OVCAR3 (cell line): ENCODE data around the genes DMKN, GAPDHS, COX6B1 and TBCB.

GRCh38 chr19:35138419-35138724 is 252 bp upstream of the FXYD1 start:
- RRBS, result no CpG with 5 or more reads among the region's 7 CpGs

DNA sequence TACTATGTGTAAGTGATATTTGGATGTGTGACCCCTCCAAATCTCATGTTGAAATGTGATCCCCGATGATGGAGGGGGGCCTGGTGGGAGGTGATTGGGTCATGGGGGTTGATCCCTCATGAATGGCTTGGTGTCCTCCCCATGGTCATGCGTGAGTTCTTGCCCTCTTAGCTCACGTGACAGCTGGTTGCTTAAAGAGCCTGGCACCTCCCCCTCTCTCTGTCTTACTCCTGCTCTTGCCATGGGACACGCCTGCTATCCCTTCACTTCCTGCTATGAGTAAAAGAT is 21.2 kb downstream of the FXYD5 start:
- RRBS, result no CpG with 5 or more reads among the region's 4 CpGs

DNA sequence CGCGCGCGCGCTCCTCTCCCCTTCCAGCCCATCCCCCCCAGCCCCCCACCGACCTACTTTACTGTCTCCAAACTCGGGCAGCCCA is 687 bp upstream of the USF2 start:
- RRBS, result no CpG with 5 or more reads among the region's 7 CpGs

GRCh38 chr19:35269189-35270217 is 741 bp downstream of the USF2 start:
- RRBS, result 8% methylated on average over 4 of the region's 106 CpGs

DNA sequence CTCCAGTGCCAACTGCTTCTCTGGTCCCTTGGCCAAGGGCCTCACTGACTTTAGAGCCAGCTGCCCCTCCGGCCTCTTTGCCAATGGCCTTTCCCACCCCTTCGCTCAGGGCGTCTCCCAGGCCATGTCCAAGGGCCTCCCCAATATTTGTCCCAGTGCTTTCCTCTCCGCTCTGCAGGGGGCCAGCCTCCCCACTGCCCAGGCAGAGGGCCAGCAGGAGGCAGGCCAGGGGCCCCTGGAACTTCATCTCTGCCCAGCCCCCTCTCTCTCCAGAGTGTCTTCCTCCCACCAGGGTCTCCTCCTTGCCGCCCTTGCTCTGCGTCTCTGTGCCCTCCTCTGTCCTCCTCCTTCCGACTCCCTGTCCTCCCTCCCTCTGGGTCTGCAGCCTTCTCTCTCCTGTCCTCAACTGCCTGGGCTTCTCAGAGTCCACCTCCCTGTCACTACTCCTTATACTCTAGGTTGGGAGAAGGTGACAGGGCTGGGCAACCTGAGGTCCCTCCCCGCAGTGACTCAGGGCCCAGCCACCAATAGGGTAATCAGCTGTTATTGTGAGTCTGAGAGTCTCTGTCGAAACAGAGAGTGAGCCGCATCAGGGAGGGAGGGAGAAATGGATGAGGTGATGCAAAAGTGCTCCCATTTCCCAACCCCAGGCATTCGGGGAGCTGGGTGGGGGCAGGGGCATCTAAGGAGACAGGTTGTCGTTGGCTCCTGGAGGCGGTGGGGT is at the start of gene DMKN:
DMKN (minus strand) TSS at position 421 of the 724 bp plus-strand sequence.
- RRBS, result no CpG with 5 or more reads among the region's 13 CpGs

DNA sequence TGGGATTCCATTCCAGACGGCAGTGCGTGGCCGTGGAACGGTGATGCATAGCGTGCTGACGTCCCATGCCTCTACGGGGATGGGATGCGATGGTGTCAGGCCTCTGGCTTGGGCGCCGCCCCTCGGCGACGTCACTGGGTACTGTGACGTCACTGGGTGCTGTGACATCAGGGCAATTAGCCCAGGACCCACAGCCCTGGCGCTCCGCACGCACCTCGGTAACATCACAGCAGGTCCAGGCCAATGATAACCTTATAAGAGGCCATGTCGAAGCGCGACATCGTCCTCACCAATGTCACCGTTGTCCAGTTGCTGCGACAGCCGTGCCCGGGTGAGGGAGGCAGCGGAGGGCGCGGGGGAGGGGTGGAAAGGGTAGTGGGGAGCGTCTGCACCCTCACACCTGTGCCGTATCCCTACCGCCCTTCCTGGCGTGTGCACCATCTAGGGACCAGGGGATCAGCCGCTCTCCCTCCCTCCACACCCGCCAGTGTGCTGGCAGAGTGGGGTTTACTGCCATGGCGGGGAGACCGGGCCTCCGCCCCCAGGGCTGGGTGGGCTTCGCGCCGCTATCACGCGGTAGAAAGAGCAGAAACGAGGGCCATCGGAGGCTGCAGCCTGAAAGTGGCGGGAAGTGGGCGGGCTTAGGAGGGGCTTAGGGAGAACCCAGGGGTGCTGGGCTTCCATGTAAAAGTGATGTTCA is at the start of gene GAPDHS:
GAPDHS (plus strand) TSS at position 193 of the 700 bp plus-strand sequence.
- RRBS, result no CpG with 5 or more reads among the region's 47 CpGs

GRCh38 chr19:35644951-35645550 is 3.1 kb upstream of the COX6B1 start:
- RRBS, result no CpG with 5 or more reads among the region's 18 CpGs

GRCh38 chr19:35647955-35648613 is at the start of gene COX6B1:
Gene COX6B1 (plus strand): TSS chr19:35648323.
- RRBS, result 6% methylated on average over 8 of the region's 30 CpGs

DNA sequence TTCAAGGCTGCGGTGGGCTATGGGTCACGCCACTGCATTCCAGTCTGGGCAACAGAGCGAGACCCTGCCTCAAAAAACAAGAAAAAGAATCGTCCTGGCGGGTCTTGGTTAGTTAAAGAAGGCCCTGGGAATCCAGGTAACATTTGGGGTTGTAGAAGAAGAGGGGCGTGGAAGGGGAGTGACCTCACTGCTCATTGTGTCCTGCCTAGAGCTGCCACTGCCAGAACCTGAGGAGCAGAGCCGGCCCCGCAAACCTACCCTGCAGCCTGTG is 6.6 kb downstream of the KMT2B start:
- RRBS, result no CpG with 5 or more reads among the region's 8 CpGs

DNA sequence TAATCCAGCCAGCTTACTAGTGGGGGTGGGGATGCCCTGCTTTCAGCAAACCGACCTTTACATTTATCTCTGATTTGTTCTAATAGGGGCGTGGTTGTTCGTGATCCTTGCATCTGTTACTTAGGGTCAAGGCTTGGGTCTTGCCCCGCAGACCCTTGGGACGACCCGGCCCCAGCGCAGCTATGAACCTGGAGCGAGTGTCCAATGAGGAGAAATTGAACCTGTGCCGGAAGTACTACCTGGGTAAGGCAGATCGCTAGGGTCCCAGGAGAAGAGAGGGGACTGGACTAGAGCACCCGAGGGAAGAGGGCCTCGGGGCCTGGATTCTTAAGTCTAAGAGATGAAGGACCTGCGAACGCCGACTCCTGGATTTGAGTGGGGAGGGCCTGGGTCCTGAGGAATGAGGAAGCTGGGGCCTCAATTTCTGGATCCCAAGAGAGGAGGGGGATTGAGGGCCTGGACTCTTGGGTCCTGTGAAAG is 338 bp downstream of the PSENEN start:
- RRBS, result 11% methylated on average over 4 of the region's 15 CpGs

DNA sequence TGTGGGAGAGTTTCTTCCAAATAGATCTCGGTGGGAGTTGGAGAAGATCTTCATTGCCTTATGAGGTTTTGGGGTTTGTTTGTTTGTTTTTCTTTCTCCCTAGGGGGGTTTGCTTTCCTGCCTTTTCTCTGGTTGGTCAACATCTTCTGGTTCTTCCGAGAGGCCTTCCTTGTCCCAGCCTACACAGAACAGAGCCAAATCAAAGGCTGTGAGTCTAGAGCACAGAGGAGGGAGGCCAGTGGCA is 787 bp downstream of the PSENEN start:
- RRBS, result no CpG with 5 or more reads among the region's 2 CpGs

GRCh38 chr19:35881947-35882897 is 13.8 kb downstream of the APLP1 start:
- RRBS, result no CpG with 5 or more reads among the region's 9 CpGs

DNA sequence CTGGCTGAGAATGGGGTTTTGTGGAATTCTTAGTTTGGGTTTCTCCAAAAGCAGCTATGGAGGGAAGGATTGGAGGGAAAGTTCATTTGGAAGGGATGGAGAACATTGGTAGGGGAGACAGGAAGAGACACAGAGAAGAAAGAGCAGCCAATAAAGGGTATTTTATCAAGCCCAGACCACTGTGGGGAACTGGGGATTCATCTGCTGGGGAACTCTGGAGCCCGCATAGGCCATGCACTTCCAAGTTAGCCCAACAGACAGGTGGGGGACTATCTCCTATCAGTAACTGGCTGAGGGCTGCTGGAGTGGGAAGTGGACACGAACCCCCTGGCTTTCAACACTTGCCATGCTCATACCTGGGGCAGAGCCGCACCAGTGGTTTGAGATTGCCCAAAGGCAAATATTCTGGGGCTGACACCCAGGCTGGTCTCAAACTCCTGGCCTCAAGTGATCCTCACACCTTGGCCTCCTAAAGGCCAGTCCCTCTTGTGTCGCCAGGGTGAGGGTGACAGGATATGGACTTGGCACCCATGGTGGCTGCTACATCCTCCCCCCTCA is 15.3 kb upstream of the HCST start:
- RRBS, result no CpG with 5 or more reads among the region's 4 CpGs

DNA sequence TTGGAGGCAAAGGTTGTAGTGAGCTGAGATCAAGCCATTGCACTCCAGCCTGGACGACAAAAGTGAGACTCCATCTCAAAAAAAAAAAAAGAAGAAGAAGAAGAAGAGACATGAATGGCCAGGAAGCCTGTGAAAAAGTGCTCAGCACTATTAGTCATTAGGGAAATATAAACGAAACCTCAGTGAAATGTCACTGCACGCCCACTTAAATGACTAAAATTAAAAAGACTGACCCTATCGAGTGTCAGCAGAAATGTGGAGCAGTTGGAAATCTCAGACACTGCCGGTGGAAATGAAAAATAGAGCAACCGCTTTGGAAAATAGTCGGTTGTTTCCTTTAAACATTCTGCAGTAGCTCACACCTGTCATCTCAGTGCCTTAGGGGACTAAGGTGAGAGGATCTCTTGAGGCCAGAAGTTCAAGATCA is 5.5 kb upstream of the TYROBP start:
- RRBS, result no CpG with 5 or more reads among the region's 7 CpGs

- RRBS, result no CpG with 5 or more reads among the region's 2 CpGs
Measured at GRCh38 chr19:36031731-36032087, 964 bp downstream of the CLIP3 start.

DNA sequence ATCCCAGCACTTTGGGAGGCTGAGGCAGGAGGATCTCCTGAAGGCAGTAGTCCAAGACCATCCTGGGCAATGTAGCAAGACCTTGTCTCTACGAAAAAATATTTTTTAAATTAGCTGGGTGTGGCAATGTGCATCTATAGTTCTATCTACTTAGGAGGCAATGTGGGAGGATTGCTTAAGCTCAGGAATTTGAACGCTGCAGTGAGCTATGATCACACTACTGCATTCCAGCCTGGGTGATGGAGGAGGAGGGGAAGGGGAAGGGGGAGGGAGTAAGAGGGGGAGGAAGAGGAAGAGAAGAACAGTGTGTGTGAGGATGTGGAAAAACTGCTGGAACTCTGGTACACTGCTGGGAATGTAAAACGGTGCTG is 9.1 kb upstream of the CLIP3 start:
- RRBS, result no CpG with 5 or more reads among the region's 3 CpGs

DNA sequence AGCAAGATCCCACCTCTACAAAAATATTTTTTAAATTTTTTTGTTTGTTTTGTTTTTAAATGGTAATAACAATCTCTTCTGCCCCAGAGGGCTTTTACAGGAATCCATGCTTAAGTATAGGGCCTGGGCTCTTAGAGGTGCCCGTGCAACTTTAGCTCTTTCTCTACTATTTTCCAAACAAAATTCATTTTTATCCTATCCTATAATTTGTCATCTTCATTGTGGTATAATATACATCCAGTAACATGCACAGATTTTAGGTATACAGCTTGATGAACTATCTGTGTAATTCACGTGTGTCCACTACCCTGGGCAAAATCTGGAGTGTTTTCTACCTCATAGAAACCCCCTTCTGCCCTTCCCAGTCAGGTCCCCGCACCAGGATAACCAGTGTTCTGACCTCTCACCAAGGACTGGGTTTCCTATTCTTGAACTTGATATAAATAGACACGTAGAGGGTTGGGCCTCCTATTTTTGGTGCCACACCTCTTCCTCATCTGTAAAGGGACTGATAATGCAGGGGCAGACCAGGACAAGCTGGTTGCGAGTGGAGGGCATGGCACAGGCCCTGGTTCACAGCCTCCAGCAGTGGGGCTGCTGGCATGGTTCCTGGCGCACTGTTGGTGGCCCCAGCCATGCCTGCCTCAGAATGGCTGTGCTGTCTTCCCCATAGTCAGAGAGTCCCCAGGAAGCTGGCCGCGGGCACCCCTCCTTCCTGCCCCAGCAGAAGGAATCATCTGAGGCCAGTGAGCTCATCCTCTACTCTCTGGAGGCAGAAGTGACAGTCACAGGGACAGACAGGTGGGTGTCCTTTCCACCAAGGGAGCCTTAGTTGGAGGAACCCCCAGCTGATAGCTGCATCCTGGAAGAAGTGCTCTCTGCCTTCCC is 10.6 kb upstream of the OVOL3 start:
- RRBS, result no CpG with 5 or more reads among the region's 8 CpGs

DNA sequence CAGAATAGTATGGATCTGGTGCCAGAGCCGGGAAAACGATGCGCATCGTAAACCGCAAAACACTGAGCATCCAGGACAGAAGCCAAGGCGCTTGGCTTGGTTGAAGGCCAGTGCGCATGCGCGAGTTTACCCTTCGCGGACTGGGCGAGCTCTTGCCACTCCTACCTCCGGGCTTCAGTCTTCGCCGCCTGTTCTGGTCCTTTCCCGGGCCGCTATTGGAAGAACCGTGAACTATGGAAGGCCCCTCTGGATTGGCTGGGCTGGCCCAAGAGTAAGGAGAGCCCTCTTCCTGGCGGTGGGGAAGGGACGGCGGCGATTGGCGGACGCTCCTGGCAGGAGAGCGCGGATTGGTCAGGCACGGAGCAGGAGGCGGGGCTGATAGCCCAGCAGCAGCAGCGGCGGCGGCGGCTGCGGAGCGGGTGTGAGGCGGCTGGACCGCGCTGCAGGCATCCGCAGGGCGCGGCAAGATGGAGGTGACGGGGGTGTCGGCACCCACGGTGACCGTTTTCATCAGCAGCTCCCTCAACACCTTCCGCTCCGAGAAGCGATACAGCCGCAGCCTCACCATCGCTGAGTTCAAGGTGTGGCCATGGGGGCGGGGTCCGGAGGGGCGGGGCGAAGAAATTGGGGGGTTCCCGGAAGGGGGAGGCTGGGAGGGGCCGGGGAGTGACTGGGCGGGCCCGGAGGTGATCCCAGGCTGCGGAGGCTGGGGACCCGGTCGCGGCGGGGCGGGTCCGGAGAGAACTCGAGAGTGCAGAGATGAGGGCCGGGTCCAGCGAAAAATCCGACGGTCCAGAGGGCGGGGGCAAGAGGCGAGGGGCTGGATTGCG is at the start of gene TBCB:
TBCB (plus strand) TSS at position 375 of the 830 bp plus-strand sequence.
- RRBS, result 5% methylated on average over 12 of the region's 72 CpGs

GRCh38 chr19:36160810-36161309 is 8.6 kb upstream of the COX7A1 start:
- RRBS, result no CpG with 5 or more reads among the region's 6 CpGs

DNA sequence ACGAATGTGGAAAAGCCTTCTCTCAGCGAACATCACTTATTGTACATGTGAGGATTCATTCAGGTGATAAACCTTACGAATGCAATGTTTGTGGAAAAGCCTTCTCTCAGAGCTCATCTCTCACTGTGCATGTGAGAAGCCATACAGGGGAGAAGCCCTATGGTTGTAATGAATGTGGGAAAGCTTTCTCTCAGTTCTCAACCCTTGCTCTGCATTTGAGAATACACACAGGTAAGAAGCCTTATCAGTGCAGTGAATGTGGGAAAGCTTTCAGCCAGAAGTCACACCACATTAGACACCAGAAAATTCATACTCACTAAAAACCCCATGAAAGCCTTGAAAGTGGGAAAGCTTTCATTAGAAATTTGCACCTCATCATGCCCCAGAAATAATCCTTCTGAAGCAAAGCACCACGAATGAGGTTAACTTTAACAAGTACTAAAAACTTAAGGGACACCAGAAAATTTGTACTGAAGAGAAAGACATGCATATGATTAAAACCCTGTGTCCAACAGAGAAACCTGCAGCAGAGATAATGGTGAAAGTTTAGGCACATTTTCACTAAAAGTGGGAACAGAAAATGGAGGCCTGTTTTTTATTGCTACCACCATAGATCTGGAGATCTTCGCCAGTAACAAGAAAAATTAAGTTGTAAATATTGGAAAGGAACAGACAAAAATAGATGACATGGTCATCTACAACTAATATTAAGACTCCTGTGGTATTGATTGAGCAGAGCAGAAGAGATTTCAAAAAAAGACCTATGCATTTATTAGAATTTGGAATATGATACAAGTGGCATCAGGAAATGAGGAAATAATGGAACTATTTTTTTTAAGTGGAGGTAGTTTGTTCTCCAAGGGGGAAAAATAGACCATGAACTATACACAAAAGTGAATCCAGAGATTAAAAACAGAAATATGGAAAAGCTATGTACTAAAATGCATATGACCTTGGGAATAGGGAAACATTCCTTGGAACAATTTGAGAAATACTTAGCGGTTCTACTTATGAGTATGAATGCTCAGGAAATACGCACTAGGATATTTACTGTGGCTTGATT is 22.4 kb downstream of the ZNF146 start:
- RRBS, result no CpG with 5 or more reads among the region's 7 CpGs